Right cardiac atrium (tissue), 1 donor: Measurements from ENCODE around the genes MYBL2, JPH2 and HNF4A.

GRCh38 chr20:41617900-41618215 is 319 bp downstream of the CHD6 start:
- PRO-cap: no peak

DNA sequence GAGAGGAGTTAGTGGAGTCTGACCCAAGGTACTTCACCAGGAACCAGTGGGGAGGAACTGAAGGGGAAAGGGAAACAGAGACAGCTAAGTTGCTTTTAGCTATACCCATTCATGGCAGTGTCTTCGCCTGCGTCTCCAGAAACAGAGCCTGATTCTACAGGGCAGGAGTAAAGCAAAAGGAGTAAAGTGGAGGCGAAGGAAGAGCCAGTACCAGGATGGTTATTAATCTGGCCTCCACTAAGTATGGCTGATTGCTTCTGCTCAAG is 2.9 kb upstream of the CHD6 start:
- PRO-cap: no peak

- PRO-cap: no peak
These were observed 440.1 kb downstream of the PTPRT start for GRCh38 chr20:42749597-42749961.

DNA sequence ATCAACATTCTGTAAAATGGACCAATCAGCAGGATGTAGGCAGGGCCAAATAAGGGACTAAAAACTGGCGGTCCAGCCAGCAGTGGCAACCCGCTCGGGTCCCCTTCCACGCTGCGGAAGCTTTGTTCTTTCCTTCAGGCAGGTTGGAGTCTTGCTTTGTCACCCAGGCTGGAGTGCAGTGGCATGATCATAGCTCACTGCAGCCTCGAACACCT is 1.4 kb upstream of the SRSF6 start:
- PRO-cap: no peak

- PRO-cap: no peak
These were observed 1.0 kb upstream of the SRSF6 start for GRCh38 chr20:43456602-43457134.

DNA sequence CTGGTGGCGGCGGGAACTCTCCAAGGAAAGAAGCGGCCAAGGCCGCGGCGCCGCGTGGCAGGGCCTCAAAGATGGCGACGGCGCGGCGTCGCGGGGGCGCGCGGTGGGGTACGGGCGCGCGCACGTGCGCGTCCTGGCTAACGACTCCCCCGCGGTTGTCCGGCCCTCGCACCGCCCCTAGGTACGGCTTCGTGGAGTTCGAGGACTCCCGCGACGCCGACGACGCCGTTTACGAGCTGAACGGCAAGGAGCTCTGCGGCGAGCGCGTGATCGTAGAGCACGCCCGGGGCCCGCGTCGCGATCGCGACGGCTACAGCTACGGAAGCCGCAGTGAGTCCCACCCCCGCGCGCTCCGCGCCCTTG is 465 bp downstream of the SRSF6 start:
- PRO-cap: bidirectional peak, plus-strand start at position 192 of the sequence, minus-strand start at position 76 of the sequence

GRCh38 chr20:43579711-43580710 is 10.7 kb upstream of the IFT52 start:
- PRO-cap: no peak

DNA sequence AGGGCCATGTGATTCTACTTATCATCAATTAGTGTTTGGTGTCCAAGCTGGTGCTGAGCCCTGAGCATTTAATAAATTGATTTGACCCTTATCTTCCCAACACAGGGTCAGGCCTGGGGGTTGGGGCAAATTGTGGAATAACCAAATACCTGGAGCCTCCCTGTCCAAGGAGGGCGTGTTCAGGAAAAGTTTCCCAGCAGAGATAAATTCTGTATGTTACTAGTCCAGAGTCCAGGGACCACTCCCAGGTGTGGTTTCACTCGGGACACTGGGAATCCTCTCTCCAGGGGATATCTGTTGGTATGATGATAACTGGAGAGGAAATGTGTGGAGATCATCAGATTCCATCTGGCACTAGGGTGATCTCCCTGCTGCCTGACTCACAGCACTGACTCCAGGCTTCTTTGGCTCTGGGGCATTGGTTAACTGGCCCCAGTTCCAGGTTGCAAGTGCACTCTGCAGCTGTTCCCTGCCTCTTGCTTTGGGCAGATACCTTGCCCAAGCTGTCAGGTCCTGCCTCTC is 3.8 kb upstream of the MYBL2 start:
- PRO-cap: no peak

GRCh38 chr20:43666747-43667352 is at the start of gene MYBL2:
MYBL2 (plus strand) TSS chr20:43667114.
- PRO-cap: no peak

- PRO-cap: no peak
These were observed 40.6 kb downstream of the TOX2 start for GRCh38 chr20:43955006-43955877.

GRCh38 chr20:44001537-44001888 is 86.9 kb downstream of the TOX2 start:
- PRO-cap: no peak

DNA sequence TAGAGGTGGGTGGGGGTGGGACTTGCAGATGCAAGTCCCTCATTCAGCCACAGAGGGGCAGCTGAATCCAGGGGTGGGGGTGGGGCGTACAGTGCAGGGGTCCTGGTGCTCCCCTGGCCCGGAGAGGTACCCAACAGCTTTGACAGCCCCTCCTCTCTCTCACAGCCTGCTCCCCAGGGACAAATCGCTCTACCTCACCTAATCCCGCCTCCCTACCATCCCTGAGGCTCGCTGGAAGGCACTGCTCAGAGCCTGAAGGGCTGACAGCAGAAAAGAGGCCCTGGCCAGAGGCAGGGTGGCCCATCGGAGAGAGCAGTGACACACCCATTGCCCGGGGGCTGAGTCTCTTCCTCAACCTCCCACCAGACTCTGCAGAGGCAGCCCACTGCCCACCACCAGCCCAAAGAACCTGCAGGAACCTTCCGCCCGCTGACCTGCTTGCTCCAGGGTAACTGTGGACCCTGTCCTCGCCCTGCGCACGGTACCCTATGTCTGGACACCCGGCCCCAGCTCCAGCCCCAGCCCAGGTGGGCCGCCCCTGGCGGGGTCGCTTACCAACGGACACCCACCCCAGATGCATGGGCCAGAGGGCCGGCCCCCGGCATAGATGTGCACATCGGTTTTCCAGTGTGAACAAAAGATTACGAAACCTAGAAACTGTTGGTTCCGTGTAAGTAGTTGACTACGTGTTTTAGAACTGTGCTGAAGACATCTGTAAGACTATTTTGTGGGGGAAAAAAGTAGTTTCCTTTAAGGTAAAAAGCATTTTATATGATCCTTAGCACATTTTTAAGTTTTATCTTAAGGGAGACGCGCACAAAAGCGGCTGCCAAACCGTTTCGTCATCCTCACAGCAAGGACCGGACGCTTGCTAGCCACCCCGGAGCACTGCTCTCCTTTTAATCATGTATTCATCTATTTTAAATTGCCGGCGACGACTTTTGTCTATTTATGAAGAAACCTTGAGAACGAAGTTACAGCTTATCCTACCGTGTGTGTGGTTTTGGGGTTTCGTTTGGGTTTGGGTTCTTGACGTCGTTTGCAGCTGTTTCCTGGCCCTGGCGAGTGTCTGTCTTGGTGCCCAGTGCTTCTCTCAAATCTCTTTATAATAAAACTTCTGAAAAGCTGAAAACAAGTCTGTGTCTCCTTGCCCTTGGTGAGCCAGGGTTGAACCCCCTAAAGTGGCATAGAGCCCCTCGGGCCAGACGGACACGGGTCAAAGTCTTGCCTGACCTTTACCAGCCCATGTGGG is 118.1 kb downstream of the JPH2 start:
- PRO-cap: no peak

DNA sequence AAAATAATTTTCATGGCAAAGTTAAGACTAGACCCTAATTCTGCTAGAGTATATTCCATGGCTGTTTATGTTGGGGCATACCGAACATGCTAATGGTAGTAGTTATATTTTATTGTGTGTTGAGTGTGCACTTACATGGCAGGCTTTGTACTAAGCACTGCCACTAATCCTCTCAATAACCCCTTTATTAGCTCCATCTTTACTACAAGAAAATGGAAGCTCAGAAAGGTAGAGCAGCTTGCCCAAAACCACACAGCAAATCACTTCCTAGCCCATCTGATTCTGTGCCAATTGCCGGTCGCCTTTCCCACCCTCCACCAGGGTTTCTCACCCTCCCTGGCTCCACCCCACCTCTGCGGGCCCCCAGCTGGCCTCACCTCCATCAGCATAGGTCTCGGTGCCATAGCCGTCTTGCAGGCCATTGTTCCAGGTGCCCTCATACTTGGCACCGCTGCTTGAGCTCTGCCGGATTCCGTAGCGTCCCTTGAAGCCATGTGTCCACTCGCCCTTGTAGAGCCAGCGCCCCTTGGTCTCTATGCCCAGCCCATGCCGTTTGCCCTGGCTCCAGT is 954 bp downstream of the JPH2 start:
- PRO-cap: no peak

DNA sequence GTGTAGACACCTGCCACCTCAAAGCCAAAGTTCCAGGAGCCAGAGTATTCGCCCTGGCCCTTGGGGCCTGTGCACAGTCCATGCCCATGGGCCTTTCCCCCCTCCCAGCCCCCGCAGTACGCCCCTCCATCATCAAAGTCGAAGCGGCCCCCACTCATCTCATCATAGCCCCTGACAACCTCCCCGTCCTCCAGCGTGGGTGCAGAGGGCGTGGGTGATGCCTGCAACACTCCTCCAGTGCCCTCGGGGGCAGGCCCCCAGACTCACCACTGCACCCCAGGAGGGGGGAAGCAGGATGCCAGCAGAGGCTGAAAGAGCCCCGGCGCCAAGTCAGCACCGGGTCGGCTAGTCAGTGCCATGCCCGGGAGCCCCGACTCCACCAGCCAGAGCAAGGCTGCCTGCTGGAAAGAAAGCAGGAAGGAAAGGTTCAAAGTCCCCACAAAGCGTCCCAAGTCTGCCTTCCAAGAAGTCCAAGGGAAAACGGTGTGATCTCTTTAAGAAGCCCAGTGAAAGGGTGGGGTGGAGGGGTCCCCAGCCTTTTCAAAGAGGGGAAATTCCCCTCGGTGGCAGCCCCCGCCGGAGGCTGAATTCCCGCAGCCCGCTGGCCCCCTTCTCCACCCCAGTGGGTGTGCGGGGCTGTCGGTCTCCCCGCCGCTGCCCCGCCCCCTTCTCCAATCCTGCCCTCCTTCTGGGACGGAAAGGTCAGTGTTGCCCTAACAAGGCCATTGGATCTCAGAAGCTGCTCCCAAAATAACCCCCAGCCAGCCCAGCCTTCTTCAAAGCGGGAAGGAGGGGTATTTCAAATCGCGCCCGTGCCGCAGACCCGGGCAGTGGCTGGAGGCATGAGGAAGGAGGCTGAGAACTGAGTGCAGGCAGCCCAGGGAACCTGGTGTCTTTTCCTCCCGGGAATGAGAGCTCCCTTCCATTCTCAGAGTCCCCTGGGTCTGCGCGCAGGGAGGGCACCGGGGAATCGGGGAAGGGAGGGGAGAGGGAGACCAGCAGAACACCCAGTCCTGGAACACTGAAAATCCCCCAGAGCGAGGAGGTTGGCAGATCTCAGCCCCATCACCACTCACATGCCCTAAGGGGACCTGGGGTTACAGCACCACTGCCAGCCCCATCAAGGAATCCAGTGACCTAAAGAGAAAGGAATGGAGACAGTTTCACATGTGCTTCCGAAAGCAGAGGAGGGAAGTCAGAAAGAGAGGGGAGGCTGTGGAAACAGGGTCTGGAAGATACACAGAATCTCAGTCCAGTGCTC is at the start of gene JPH2:
JPH2 (minus strand) TSS at position 641 of the 1,261 bp plus-strand sequence.
- PRO-cap: bidirectional peak, plus-strand start at position 802 of the sequence, minus-strand start at position 630 of the sequence; bidirectional peak, plus-strand start at position 1,198 of the sequence, minus-strand start at position 946 of the sequence

DNA sequence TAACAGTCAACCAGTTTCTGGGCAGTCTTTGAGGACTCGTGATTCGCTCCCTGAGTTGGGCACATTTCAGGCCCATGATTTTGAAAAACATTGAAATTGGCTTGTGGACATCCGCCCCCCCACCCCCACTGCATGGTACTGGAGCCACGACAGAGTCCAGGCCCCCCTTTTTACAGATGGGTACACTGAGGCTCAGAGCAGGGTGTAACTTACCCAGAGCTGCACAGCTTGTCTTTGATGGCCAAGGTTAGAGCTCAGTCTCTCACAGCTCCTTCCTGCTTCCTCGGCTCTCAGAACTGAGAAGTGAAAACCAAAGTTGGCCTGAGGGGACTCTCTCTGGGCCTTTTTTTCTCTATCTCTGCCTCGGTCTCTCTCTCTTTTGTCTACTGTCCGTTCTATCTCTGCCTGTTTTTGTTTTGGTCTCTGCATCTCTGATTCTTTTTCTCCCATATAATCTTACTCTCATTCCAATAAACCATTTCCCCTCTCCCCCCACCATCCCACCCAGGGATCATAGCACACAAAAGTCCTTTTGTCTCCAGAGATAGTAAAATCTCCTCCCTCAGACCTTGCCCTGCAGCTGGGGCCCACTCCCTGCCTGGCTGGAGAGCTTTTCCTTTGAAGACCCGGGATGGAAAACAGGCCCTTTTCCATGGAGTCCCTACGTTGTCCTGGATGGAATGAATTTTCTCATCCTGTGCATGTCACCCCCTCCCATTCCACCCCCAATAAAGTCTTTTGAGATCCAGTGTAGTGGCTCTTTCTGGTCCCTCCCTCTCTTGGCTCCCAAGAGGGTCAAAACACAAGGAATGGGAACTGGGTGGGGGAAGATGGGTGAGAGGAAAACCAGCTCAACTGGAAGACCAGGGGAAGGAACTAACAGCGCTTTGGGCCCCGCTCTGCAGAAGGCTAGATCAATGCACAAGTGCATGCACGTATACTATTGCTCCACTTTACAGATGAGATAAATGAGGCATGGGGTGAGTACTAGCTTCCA is 3.5 kb upstream of the HNF4A start:
- PRO-cap: no peak

- PRO-cap: no peak
These were observed at the start of gene HNF4A for GRCh38 chr20:44354669-44355887. HNF4A (plus strand) TSS chr20:44355699.

GRCh38 chr20:44355900-44356905 is 704 bp downstream of the HNF4A start:
- PRO-cap: no peak

DNA sequence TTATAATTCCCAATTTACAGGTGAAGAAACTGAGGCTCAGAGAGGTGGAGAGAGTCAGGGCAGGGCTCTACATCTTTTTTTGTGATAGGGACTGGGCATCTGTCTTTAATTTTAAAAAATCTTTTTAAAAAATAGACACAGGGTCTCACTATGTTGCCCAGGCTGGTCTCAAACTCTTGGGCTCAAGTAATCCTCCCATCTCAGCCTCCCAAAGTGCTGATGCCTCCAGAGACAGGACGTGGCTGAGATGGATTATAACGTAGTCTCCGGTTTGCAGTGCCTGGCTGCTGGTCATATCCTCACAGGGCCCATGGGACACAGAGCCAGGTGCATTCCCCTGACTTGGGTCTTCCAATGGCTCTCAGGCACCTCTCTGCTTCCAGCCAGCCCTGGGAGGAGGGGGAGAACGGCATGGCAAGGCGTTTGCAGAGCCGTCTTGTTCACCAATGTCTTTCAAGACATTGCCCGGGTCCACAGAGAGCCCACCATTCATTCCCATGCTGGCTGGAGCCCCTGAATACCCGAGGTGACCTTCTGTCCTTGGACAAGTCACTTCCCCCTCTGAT is 38.4 kb downstream of the HNF4A start:
- PRO-cap: no peak

DNA sequence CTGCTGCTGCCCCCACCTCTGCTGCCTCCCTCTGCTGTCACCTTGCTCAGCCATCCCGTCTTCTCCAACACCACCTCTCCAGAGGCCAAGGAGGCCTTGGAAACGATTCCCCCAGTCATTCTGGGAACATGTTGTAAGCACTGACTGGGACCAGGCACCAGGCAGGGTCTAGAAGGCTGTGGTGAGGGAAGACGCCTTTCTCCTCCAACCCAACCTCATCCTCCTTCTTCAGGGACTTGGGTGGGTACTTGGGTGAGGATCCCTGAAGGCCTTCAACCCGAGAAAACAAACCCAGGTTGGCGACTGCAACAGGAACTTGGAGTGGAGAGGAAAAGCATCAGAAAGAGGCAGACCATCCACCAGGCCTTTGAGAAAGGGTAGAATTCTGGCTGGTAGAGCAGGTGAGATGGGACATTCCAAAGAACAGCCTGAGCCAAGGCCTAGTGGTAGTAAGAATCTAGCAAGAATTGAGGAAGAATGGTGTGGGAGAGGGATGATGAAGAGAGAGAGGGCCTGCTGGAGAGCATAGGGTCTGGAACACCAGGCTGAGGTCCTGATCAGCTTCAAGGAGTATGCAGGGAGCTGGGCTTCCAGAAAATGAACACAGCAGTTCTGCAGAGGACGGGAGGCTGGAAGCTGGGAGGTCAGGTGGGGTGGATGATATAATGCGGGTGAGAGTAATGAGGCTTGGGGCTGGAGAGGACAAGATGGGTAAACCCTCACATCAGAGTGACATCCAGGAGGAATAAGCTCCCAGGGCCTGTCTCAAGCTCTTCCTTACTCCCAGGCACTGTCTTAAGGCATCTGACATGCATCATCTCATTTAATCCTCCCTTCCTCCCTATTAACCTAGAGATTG is 45.3 kb upstream of the TTPAL start:
- PRO-cap: no peak

- PRO-cap: no peak
These were observed 32.9 kb upstream of the TTPAL start for GRCh38 chr20:44442768-44443195.